GM23248 (cell line): ENCODE measurements around a stretch of chr17.

GRCh38 chr17:67615140-67615685, 102.5 kb upstream of the NOL11 start:
- RAMPAGE, long total RNA: no peak

DNA sequence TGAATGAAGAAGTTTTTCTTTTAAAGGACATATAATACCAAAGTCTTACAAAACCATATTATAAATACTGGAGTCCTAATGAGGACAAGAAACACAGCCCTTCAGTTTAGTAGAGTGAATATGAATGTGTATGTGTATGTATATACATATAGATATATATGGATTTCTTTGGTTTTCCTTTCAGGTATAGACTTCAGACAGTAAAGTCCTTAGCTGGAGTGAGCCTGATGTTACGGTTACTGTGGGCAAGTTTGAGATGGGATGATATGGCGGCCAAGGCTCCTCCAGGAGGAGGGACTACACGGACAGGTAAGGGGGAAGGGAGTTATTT, 77.8 kb downstream of the C17orf58 start:
- RAMPAGE, long total RNA: no peak

DNA sequence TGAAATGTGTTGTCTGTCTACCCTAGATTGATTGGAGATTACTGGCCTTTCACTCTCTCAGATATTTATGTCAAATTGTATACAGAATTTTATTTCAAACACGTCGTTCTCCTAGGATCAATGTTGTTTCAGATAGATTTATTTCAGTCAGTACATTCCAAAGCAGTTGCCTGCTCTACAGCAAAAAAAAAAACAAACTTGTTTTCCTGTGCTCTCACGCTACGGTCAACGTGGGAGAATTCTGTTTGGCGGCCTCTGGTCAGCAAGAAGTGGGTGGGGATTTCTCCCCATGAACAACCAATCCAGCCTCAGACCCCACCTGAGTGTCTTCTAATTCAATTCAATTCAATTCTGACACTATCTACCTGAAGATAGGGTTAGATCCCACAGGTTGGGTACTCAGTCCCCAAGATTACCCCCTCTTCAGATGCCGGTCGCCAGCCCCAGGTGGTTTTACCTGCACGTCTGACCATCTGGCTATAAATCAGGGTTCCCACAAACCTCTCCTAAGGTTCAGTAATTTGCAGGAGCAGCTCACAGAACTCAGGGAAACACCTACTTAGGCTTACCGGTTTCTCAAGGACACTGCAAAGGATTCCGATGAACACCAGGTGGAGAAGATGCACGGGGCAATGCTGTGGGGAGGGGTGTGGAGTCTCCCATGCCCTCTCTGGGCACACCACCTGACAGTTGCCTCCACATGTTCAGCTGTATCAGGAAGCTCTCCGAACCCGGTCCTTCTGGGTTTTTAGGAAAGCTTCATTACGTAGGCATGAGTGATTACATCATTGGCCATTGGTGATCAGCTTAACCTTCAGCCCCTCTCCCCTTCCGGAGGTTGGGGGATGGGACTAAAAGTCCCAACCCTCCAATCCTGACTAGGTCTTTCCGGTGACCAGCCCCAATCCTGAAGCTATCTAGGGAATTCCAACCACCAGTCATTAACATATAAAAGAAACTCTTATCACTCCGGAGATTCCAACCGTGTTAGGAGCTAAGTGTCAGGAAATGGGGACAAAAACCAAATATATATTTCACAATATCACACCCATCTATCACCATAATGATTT, 21.8 kb downstream of the C17orf58 start:
- RAMPAGE, long total RNA: no peak

DNA sequence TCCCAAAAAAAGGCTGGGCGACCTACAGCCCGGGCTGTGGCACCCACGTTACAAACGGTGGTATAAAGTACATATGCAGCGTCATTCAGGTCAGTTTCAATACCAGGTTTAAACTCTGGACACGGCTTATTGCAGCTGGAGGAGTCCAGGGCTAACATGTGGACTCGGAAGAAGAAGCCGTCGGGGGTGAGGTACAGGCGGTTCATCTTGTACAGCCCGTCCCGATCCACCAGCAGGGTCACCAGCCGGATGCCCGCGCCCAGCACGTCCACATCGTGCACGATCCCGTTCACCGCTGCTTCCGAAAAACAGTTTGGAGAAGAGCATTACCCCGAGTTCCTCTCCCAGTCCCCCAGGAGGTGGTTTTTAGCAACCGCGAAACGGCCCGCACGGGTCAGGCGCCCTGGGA, 3.3 kb downstream of the C17orf58 start:
- RAMPAGE, long total RNA: no peak

DNA sequence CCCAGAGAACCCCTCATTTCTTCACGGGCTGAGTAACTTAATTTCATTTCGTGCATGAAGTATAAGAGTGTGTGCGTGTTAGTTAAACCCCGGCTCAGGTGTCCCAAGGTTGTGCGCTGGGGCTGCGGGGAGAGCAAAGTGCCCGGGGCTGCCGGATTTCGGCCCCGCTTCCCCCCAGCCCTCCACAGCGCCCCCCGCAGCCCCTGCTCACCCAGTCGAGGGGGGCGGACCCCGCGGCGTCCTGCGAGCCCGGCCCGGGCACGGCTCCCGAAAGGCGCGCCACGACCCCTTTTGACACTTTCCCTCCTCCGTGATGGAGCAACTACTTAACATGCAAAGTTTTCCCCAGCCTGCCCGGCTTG, 756 bp downstream of the C17orf58 start:
- RAMPAGE, long total RNA: no peak

DNA sequence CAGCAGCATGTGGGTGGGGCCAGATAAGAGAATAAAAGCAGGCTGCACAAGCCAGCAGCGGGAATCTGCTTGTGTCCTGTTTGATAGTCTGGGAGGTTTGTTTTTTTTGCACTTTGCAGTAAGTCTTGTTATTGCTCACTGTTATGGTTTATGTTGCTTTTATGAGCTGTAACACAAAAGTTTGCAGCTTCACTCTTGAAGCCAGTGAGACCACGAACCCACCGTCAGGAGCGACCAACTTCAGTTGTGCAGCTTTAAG, 46.1 kb downstream of the KPNA2 start:
- RAMPAGE, long total RNA: no peak

- RAMPAGE, long total RNA: no peak
Observed at GRCh38 chr17:68151676-68153025, 95.7 kb upstream of the AMZ2 start.

GRCh38 chr17:68205606-68206295, 42.1 kb upstream of the AMZ2 start:
- RAMPAGE, long total RNA: no peak

DNA sequence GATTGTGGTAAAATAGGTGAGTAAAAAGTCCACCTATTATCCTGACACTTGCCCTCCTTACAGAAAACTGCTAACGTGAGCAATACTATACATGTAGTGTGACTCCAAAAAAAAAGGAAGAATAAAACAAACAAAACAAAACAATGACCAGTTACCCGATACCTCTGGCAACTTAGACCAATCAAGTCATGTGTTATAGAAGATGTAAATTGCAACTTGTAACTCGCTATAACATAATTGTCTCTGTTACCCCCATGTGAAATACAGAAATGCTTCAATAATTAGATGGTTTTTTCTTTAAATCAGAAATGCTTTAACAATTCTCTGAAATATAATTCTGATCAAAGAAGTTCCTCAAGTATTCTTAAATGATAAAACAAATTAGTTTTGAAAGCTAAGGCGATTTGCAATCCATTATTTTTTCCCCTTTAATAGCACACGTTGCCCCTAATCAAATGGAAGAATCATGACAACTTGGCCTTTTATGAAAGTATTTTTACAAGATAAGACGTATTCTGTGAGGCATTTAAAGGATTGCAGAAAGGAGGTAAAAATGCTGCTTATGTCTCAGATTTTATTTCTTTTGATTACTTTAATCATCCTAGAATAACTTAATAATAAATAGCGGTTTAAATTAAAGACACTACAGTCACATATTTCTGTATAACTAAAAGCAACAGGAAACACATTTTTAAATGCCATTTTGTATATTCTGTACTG, 20.0 kb downstream of the AMZ2 start:
- RAMPAGE, long total RNA: no peak

DNA sequence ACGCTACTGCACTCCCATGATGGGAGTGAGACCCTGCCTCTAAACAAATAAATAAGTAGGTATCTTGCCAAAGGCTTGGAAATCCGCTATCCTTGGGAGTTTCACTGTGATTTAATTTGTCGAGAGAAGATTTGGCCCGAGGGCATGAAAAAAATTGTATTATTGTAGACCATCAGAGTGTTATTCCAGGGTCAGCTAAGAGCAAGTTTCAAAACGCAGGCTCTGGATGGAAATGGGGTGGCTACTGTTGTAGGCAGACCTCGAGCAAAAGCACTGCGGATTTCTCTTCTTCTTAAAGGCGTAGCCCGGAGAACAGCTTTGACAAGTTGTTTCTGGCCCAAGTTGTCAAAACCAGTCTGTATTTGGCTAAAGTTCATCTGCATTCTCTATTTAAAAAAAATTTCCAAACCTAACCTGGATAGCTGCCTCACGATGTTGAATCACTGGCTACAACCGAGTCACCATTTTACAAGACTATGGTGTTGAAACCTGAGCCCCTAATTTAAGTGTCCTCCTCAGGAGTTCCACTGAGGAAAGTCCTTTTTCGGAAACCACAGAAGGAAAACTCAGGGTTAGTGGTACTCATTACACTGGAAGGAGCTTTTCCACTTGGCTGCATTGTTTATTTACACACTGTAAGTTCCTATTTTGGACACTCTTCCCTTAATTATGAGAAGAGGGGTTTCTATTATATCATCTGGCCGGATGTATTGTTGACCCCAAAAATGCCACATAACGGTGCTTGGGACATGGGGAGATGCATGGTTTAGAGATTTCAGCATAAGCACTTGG, 1.5 kb downstream of the SLC16A6 start:
- RAMPAGE, long total RNA: no peak

DNA sequence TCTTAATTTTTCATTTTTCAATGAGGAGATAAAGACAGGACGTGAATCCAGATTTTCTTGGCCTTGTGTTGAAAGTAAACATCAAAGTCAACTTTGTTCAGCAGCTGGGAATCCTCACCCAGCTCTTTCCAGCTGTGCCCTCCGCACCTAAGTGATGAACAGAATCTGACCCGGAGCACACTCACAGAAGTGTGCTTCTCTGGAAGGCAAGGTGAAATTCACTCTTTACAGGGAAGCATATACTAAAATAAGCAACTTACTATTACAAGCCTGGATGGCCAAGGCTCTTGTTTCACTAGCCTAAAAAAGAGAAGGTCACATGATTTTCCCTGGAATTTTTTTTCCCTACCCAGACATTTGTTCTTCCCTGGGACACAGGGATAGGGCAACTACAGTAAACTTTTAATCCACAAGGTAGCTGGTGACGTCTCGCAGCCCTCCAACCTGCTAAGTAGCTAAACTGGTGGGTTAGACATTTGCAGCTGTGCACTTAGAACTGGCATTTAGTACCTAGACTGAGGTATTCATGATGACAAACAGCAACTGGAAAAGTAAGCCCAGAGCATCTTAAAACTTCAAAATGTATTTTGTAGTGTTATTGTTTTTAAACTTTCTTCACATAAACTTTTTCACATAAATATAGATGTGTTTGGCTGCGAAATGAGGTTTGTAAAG, 3.1 kb downstream of the WIPI1 start:
- RAMPAGE, long total RNA: no peak

GRCh38 chr17:68498428-68499176, 13.6 kb upstream of the PRKAR1A start:
- RAMPAGE, long total RNA: no peak

DNA sequence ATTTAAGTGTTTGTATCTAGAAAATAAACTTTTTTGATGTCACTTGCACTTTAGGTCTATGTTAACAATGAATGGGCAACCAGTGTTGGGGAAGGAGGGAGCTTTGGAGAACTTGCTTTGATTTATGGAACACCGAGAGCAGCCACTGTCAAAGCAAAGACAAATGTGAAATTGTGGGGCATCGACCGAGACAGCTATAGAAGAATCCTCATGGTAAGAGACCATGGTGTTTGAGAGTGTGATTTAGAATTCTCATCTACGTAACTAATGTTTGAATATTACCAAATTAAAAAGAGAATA, 13.4 kb downstream of the PRKAR1A start:
- RAMPAGE, long total RNA: no peak

DNA sequence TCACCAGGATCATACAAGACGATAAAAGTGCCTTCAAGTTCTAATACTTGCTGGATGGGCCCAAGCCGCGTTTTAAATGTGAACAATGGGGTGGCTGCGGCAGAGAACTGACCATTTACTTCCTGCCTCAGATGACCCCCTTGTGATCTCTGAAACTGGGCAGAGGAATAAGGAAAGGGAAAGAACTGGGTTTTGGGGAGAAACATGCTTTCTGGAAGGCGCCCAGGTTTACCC, 1.7 kb downstream of the FAM20A start:
- RAMPAGE, long total RNA: no peak

GRCh38 chr17:68884768-68885443, 70.3 kb downstream of the ABCA8 start:
- RAMPAGE, long total RNA: no peak

DNA sequence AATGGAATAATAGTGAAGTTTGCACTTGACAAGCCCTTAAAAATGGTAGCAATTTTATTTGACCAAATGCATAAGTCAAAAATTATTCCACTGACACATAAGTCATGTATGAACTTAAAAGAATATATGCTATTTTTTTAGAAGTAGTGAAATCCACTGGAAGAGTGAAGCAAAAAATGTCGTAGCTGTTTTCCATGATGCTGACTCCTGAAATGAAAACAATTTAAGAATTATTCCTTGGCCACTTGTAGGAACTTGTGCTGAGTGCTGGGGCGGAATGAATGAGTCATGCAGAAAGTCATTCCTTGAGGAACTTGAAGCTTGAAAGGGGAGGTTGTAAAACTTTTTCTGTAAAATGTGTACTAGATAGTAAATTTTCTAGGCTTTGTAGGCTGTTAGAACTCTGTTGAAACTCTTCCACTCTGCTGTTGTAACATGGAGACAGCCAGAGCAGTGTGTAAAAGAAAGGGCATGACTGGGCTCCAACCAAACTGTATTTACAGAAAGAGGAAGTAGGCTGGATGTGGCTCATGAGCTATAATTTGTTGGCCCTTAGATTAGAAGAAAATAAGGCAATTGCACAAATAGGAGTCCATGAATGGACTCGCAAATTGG, 46.2 kb downstream of the ABCA8 start:
- RAMPAGE, long total RNA: no peak

DNA sequence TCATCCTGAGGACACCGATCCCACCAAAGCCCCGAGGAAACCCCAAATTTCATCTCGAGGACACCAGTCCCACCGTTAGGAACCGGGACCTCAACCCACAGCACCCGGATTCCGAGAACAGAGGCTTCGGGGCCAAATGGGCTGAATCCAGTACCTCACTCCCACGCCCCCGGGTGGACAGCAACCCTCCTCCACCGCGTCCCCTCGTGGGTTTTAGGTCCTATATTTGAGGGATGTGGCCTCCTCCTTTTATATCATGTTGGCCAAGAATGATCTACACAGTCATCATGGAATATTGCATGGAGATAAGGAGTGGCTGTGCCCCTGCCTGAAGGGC, 8.0 kb upstream of the ABCA8 start:
- RAMPAGE, long total RNA: no peak

DNA sequence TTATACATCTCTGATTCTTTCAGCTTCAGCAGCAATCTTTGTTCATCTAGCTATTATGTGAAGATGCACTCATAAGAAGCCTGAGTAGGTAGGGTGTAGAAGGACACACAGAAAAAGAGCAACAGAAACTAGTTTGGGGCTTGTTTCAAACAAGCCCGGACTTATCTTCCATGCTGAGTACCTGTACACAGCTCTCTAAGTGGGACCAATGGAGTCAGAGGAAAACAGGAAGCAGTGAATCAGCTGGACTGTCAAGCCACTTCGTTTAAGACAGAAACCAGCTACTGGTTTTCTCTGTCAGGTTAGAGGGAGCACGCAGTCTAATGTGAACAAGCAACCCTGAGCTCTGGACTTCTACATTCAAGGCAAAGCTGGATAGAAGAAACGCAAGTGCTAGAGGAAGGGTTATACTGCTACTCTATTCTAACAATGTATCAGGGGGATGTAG, 16.0 kb downstream of the MAP2K6 start:
- RAMPAGE, long total RNA: no peak

- RAMPAGE, long total RNA: no peak
Observed at GRCh38 chr17:69467111-69467855, 52.8 kb downstream of the MAP2K6 start.

GRCh38 chr17:69573269-69573804, 158.8 kb downstream of the MAP2K6 start:
- RAMPAGE, long total RNA: no peak